Cytotoxic T cell (primary cell): ENCODE results near the gene SLIT3.

DNA sequence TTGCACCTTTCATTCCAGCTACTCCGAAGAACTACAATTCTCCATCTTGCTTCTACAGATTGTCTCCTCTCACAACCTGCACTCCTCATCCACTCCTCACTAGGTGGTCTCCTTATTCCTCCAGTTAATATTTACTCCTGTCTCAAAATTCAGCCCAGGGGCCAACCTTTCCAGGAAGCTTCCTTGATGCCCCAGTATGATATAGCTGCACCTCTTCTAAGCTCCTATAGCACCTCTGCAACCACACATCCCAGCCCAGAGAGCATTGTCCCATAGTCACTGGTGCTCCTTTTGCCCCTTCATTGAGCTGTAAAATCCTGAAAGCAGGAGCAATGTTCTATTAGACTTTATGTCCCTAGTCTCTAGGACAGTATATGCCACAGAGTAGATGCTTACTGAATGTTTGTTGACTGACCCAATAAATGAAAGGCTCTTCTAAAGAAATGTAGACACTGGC is 205.4 kb downstream of the PTTG1 start:
- PRO-cap, 2 experiments, result no peak in any of the 2 experiments

GRCh38 chr5:160628019-160628769 is 206.5 kb downstream of the PTTG1 start:
- PRO-cap, 2 experiments, result no peak in any of the 2 experiments

GRCh38 chr5:160657917-160658557 is 194.0 kb downstream of the ATP10B start:
- PRO-cap, 2 experiments, result no peak in any of the 2 experiments

GRCh38 chr5:163502943-163503736 is 2.3 kb upstream of the MAT2B start:
- PRO-cap, 2 experiments, result peak in 2 of 2 experiments; most common plus-strand start chr5:163503314 (in 1)

DNA sequence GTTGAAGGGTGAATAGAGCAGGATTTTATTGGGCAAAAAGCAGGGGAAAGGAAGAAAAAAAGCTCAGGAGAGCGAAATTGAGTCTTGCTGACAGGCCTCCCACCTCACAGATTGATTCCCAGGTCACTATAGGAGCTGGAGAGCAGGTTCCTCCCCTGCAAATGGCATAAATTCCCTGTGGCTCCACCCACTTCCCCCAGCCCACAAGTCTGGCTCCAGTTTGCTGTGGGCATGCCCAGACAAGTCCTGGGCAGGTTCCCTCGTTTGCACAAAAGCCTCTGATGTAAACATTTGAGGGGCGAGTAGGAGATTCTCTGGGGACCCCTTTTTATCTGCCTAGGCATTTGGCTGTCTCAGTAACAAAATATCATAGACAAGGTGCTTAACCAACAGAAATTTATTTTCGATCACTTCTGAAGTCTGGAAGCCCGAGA is 614.4 kb downstream of the MAT2B start:
- PRO-cap, 2 experiments, result no peak in any of the 2 experiments

DNA sequence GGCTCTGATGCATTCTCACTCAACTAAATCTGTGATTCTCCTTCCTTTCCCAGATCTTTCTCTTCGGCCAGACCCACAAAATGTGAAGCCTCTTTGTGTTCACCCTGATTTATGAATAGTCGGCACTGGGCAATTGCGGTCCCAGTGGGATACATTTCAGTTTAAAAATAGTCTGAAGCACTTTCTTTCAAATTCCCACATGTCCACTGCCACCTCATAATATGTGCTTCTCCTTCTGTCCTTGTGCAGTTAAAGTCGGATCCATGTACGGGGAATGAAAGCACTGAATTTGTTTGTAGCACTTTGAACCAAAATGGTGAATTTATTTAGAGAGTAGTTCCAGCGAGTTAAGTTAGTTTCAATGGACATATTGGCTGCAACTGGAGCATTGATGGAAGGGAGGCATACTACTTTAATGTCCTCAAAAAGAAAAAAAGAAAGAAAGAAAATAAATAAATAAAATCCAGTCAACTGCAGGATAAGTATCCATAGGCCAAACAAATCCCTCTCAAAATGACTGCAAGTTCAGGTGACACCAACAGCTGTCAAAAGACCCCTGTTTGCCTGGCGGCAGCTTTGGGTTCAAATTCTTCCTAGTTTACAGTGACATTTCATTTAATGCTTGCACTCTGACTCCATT is 317.4 kb downstream of the TENM2 start:
- PRO-cap, 2 experiments, result no peak in any of the 2 experiments

GRCh38 chr5:168087606-168088131 is 203.8 kb upstream of the WWC1 start:
- PRO-cap, 2 experiments, result no peak in any of the 2 experiments

GRCh38 chr5:168305305-168305736 is 13.9 kb downstream of the WWC1 start:
- PRO-cap, 2 experiments, result no peak in any of the 2 experiments

- PRO-cap, 2 experiments, result no peak in any of the 2 experiments
These were observed 37.4 kb downstream of the WWC1 start for GRCh38 chr5:168328830-168329268.

GRCh38 chr5:168329269-168329780 is 37.9 kb downstream of the WWC1 start:
- PRO-cap, 2 experiments, result no peak in any of the 2 experiments

GRCh38 chr5:168370826-168371649 is 79.6 kb downstream of the WWC1 start:
- PRO-cap, 2 experiments, result no peak in any of the 2 experiments

GRCh38 chr5:168734663-168735040 is 155.5 kb upstream of the PANK3 start:
- PRO-cap, 2 experiments, result no peak in any of the 2 experiments

- PRO-cap, 2 experiments, result no peak in any of the 2 experiments
These were observed 210.2 kb upstream of the PANK3 start for GRCh38 chr5:168789375-168789858.

GRCh38 chr5:169299156-169300372 is 1.4 kb downstream of the SLIT3 start:
- PRO-cap, 2 experiments, result no peak in any of the 2 experiments

GRCh38 chr5:169300747-169301498 is at the start of gene SLIT3:
Gene SLIT3, minus strand, starts transcription at chr5:169301139.
- PRO-cap, 2 experiments, result no peak in any of the 2 experiments

DNA sequence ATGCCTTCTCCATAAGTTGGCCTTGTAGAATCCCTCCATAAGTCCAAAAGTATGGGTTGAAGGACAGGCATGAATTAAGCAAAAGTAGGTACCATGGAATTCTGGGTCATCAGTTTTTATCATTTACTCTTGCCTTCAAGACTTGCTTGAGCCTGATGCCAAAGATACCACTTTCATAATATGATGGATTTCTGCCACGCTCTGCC is 16.3 kb upstream of the FOXI1 start:
- PRO-cap, 2 experiments, result no peak in any of the 2 experiments

DNA sequence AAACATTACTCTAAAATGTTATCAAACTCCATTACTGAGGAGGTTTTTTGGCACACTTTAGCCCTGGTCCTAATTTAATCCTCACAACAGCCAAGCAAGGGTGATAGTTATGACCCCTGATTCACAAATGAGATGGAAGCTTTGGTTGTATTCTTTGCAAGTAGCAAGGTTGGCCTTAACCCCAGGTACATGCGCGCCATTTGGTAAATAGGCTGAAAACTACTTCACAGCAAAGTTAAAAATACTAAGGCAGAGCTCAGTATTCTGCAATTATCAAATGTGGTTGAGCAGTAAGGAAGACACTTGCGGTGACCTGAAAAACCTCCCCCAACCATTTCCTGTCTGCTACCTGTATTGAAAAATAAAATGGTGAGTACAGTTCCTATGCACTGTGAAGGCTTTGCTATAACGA is 29.2 kb downstream of the C5orf58 start:
- PRO-cap, 2 experiments, result peak in 1 of 2 experiments; most common plus-strand start position 269 of the sequence (in 1)

DNA sequence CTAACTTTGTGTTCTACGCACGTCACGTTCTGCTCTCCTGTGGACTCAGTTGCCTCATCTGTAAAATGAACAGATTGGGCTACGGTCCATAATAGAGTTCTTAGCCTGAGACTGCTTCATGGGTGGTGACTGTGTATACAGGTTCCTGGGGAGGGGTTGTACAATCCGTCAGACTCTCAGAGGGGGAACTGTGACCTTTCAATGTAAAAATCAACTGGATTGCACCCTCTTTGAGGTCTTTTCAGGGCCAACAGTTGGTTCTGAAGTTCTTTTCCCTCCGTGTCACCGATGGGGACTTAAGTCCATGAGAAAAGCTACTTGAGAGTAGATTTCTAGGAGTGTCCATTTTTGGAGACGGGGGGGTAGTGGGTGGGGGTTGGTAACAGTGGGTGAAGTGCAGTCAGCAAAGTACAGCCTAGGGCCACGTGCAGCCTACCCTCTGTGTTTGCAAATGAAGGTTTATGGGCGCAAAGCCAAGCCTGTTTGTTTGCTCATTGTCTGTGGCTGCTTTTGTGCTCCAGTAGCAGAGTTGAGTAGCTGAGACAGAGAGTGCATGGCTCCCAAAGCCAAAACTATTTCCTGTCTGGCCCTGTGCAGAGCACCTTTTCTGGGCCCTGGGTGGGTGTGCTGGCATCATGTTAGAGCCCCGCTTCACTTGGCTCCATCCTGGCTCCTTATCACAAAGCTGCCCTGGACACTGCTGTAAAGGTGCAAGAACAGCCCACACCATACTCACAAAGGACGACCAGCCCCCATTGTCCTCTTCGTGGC is 23.8 kb downstream of the LCP2 start:
- PRO-cap, 2 experiments, result peak in 2 of 2 experiments; most common plus-strand start position 569 of the sequence (in 2); most common minus-strand start position 453 of the sequence (in 1)

DNA sequence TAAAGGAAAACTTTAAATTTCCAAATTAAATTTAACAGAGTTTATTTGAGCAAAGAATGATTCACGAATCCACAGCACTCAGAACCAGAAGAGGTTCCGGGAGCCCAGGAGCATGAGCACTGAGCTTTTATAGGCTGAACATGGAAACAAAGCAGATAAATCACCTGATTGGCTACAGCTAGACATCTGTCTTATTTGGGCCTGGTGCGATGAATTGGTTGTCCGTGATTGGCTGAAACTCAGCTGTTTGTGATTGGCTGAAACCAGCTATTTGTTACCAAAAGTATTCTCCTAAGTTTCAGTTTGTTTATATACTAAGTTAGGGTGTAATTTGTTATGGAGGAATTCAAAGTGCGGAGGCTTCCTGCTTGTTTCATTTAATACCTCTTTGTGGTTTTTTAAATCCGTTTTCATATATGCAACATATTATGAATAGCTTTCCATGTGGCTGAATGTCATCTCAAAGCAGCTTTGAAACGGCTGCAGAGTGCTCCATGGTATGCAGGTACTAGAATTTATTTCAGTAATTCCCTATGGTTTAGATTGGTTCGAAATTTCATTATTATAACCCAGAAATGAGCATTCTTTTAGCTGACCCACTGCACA is 15.8 kb upstream of the LCP2 start:
- PRO-cap, 2 experiments, result peak in 2 of 2 experiments; most common minus-strand start position 102 of the sequence (in 2)

- PRO-cap, 2 experiments, result no peak in any of the 2 experiments
These were observed 2.5 kb downstream of the KCNMB1 start for GRCh38 chr5:170386555-170387144.